Measurements from ENCODE around the gene STOML3.

DNA sequence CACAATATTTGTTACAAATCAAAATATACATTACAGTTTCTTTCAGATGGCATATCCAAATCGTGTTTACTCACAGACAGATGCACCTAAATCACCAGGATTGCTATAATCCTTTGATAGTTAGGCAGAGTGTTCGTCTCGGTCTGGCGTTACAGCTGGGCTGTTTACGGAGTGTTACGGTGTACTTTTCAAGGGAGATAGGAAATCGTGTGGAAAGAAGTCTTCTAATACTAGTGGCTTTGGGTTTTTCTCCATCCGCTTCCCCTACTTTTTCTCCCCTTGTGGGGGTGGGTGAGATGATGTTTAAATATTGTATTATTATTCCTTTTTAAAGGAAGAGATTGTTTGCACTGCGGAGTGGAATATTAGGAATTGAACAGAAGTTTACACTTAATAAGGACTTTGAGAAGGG lies 1.9 kb downstream of the MAB21L1 start:
- PRO-cap, result no peak
- RAMPAGE, long total RNA, 4 experiments, result no peak in any of the 4 experiments

- PRO-cap, result no peak
- RAMPAGE, long total RNA, 4 experiments, result no peak in any of the 4 experiments
Measured at GRCh38 chr13:35699205-35699644, 222.7 kb upstream of the MAB21L1 start.

DNA sequence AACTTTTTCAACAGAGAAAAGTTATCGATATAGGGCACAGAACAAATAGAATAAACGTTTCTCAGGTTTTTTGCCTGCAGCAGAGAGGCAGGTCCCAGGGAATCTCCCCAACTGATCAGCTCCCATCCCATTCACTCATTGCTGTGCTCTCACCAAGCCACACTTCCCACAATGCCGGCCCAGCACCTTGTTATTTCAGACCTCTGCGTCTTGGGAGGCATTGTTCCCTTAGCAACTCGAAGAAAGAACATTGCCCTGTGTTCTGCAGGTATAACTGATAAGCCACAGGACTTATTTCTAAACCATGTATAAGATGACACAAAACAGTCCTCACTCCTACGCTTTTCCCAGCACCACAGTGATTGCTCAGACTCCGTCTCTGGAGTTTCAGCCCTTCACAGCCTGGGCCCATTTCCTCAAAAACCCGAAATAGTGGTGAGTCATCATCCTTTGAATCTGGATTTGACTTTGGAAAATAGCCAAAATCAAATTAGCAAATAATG lies 100.4 kb downstream of the DCLK1 start:
- PRO-cap, result no peak
- RAMPAGE, long total RNA, 4 experiments, result no peak in any of the 4 experiments

DNA sequence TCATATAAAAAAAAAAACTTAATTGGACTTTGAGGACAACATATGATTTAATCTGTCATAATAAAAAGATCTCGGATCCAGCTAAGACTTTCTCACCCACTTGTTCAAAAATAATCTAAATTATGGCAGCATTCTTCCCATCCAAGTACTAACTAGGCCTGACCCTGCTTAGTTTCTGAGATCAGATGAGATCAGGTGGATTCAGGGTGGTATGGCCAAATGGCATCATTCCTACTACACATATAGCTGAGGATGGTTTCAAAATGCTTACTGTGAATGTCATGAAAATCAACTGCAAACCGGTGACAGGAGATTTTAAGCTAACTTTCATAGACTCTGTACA lies 20.9 kb upstream of the RFXAP start:
- PRO-cap, result no peak
- RAMPAGE, long total RNA, 4 experiments, result no peak in any of the 4 experiments

DNA sequence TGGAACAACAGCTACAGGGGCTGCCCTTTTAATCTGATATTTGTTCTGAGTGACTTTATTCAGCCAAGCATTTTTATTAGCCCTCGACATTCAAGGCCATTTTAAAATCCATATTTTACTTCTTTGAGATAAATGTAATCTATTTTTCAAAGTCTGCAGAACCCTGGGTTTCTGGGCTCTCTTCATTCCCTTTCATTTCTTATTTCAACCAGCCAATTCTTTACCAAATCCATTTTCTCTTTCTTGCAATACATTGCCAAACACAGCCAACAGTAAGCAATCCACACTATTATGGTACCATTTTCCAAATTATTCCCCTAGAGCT lies 224.1 kb upstream of the UFM1 start:
- PRO-cap, result no peak
- RAMPAGE, long total RNA, 4 experiments, result no peak in any of the 4 experiments

- PRO-cap, result no peak
- RAMPAGE, long total RNA, 4 experiments, result no peak in any of the 4 experiments
Measured at GRCh38 chr13:38146812-38147299, 202.8 kb upstream of the UFM1 start.

DNA sequence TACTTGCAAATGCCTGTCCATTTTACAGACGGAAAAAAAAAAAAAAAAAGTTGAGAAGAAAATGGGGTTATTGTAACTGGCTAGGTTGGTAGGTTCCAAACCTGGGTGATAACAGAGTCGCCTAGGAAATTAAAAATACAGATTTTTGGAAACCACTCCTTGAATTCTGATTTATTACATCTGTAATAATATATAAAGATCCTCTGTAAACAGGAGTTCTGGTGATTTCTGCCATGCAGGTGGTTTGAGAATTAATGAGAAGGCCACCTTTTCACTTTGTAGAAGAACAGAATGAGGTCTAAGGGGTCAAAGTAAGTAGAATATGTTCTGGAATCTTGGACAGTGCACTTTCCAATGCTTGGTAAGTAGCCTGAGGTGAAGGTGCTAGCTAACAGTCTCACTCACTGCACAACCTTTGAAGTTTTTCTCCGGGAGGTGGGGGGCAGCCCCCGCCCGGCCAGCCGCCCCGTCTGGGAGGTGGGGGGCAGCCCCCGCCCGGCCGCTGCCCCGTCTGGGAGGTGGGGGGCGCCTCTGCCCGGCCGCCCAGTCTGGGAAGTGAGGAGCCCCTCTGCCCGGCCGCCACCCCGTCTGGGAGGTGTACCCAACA lies 13.9 kb downstream of the UFM1 start:
- PRO-cap, result no peak
- RAMPAGE, long total RNA, 4 experiments, result no peak in any of the 4 experiments

- PRO-cap, result no peak
- RAMPAGE, long total RNA, 4 experiments, result no peak in any of the 4 experiments
Measured at GRCh38 chr13:38636667-38637385, 50.1 kb upstream of the FREM2 start.

DNA sequence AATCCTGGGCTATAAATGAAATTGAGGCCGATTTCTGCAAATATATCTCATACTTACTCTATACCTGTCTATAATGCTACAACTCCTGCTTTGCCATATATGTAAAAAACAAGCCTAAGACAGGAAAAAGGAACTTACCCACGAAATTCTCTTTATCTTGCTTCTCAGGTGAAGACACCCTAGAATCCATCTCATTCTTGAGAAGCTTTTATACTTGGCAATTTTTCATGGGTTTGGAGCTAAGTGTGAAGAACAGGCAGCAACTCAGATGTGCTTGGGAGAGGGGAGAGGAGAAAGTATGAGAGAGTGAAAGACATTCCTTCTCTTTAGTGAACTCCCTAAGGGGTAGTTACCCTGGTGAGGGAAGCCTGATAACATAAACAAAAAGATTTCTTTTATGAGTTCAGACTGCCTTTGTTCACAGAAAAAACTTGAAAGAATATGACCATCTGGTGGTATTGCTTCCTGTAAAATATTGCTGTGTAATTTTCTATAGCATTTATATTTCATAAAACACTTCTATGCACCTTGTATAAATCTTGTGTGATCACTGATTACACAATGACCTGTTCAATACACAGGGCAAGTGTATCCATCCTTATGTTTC lies at the start of gene STOML3:
TSS of gene STOML3 (minus strand) at position 300 of the 607 bp plus-strand sequence.
- PRO-cap, result no peak
- RAMPAGE, long total RNA, 4 experiments, result no peak in any of the 4 experiments

DNA sequence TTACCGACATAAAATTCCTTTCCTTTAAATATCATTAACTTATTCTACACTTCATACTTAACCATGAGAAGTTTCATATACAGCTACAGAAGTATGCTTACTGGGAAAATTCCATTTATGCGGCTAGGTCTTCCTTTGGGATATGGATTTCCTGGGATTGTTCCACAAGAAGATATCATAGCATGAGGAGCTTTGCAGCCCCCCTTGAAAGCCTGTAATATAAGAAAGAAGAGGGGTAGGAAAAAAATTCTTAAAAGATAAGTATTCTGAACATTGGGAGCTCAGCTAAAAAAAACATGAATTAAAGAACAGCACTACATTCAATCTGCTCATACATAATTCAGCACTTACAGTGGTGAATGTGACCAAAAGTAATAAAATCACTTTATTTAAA lies 11.7 kb downstream of the PROSER1 start:
- PRO-cap, result no peak
- RAMPAGE, long total RNA, 4 experiments, result start-site peak on the minus strand in 1 of 4 experiments, centred at position 165 of the sequence, 18 reads per replicate

DNA sequence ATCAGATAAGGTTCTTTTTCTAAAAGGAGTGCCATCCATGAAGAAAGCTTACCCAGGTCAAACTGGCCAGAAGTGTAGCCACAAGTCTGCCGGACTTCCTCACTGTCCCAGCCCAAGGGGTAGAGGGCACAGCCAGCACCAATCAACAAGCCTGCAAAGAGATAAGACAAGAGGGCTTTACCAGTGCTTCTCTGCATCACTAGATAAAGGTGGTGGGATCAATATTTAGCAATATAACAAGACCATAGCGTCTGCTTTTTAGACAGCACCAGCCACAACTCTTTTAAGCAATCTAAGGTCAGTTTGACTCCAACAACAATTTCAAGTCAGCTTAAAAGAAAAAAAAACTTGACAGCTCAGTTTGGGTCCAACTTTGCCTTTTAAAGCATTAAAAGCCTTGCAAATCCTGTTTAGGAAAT lies 224.6 kb downstream of the LHFPL6 start:
- PRO-cap, result no peak
- RAMPAGE, long total RNA, 4 experiments, result no peak in any of the 4 experiments

DNA sequence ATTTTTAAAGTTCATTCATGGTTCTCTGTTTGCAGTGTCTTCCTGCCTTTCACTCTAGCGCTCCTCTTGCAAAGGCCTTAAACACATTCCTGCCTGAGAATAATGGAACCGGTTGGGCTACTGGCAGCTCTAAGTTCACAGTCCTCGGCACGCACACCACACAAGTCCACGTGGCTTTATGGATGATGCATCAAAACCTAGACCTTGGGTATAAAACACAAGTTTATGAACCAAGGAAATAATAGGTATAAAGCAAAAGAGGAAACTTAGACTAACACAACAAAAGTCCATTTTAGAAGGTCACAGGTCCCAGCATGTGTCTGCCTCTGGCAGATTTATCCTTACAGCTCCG lies 65.9 kb downstream of the LHFPL6 start:
- PRO-cap, result no peak
- RAMPAGE, long total RNA, 4 experiments, result start-site peak on the minus strand in 1 of 4 experiments, centred at position 74 of the sequence, 8 reads per replicate

GRCh38 chr13:39741314-39741793 lies 85.9 kb downstream of the COG6 start:
- PRO-cap, result no peak
- RAMPAGE, long total RNA, 4 experiments, result start-site peak on the plus strand in 1 of 4 experiments, at chr13:39741365-39741622 at its widest, 11 reads per replicate

GRCh38 chr13:39894464-39895138 lies 239.1 kb downstream of the COG6 start:
- PRO-cap, result no peak
- RAMPAGE, long total RNA, 4 experiments, result no peak in any of the 4 experiments

GRCh38 chr13:39898858-39899106 lies 243.3 kb downstream of the COG6 start:
- PRO-cap, result unidirectional peak, minus-strand start at chr13:39899004
- RAMPAGE, long total RNA, 4 experiments, result no peak in any of the 4 experiments

GRCh38 chr13:40251748-40252182 lies 414.7 kb downstream of the FOXO1 start:
- PRO-cap, result no peak
- RAMPAGE, long total RNA, 4 experiments, result no peak in any of the 4 experiments

GRCh38 chr13:40345820-40346325 lies 320.6 kb downstream of the FOXO1 start:
- PRO-cap, result no peak
- RAMPAGE, long total RNA, 4 experiments, result no peak in any of the 4 experiments

DNA sequence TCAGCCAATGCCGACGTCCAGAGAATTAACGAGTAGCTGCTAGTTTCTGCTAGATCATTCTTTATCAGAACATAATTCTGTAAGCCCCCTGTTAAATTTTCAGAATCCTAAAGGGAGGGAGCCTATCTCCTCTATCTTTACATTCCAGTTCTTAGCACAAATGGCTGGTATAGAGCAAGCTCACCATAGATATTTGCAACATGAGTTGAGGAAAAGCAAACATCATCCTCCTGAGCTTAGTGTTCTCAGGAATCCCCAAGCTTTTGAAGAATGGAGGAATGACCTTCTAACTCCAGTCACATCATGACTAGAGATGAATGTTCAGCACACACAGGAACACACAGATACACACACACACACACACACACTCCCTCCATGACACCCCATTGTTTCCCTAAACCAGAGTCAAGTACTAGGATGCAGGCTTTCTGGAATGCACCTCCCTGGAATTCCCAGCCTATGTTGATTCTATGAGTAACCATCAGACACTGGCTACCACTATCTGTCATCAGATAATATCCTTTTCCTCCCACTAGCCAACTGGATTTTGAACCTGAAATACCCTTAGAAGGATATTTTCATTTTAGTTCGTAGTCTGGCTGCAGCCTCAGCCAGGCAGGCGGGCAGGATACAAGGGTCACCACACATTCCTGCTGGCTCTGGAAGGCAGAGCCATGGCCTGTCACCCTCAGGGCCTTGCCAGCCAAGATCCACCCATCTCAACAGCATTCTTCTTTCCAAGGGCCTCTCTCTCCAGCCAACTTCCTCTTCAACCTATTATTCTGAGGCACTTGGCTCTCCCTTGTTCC lies 162.4 kb downstream of the FOXO1 start:
- PRO-cap, result no peak
- RAMPAGE, long total RNA, 4 experiments, result no peak in any of the 4 experiments

- PRO-cap, result no peak
- RAMPAGE, long total RNA, 4 experiments, result start-site peak on the minus strand in 1 of 4 experiments, at chr13:40586080-40586371 at its widest, 10 reads per replicate
Measured at GRCh38 chr13:40585784-40586419, 80.5 kb downstream of the FOXO1 start.

DNA sequence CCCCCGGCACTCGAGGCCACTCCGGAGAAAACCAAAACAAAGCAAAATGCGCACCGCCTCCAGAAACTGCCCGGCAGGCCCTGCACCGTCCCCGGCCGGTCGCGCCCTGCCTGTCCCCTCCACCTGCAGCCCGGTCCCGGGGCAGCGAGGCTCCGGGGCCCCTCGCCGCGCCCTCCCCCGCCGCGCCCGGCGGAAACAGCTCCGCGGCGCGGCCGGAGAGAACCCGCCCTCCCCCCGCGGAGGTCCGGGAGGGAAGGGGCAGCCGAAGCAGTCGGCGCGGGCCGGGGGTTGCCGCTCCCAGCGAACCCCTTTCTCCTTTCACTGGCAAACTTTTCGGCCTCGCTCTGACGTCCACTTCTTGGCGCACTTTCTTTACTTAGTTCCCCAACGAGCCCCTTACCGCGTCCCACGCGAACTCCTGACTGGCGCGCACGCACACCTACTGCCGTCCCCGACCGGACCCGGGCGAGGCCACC lies 1.4 kb downstream of the FOXO1 start:
- PRO-cap, result bidirectional peak, plus-strand start at position 404 of the sequence, minus-strand start at position 188 of the sequence
- RAMPAGE, long total RNA, 4 experiments, result no peak in any of the 4 experiments